HEK293 (cell line): ENCODE measurements around a stretch of chr18.

DNA sequence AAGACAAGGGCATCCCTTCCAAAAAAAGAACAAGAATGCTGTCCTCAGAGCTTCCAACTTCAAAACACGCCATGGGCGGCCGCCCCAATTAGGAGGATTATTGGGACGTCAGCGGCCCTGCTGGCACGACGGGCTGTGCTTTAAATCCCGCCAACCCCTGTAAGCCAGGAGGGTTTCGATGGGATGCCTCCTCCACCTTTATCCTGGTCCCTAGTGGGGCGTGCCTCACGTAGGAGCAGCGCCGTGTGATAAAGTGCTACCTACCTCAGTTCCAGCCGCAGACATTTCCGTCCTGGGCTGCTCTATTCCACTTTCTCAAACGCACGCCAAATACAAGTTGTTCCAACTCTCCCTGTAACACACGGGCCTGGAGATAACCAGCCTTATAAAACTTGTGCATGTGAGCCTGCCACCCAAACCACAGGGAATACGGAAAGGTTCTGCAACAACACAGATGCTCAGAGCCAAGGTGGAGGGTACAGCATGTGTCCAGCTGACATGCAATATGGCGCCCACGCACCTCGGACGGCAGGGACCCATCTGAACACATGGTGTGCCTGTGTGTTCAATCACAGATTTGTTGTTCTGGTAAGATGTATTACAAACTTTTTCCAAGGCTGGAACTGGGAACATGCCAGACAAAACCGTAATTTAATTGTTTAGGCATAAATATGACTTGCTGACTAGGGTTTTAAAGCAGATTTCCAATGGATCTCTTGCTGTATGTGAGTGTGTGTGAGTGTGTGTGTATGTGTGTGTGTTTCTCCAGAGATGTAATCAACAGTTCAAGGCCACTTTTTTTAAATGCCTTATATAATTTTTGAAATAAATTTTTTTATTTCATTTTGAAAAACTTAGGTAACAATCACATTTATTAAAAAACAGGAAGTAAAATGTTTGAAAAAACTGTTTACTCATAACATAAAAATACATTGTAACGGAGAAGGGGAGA is 47.6 kb downstream of the ZNF516 start:
- PRO-cap: no peak
- RRBS, 2 experiments: no CpG with 5 or more reads among the region's 25 CpGs

DNA sequence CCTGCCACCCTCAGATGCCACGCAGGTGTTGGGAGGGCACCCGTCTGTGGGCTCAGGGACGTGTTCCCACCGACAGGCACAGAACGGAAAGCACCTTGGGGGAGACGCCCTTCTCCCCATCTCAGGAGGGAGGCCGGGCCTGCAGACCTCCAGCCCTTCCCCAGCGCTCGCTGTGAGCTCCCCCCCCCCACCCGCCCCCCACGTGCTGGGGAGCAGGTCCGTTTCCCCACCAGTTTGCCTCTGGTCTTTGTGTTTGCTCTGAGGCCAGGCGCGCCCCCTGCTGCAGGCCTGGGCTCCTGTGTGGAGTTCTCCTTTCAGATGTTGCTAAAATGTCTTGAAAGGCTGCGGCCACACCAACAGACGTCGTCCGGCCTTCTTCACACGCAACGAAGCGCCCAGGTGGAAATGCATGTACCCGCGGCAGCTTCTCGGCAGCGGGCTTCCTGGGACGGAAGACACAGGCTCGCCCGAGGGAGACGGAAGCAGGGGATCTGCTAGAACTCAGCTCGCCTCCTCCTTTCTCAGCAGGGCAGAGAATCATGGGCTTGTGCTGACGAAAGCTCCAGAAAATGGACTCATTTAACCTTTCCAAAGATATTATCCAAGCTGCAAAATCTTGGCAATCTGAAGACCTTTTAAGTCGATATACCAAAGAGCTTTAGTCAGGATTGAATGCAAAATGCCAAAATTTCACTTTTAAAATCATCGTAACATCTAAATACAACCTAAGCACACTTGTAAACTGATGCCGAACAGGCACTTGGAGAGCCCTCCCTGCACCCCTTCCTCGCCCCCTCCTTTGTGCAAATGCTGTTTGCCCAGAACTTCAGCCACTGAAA is 125.3 kb upstream of the ZNF516 start:
- PRO-cap: bidirectional peak, plus-strand start at position 380 of the sequence, minus-strand start at position 174 of the sequence
- RRBS, 2 experiments: no CpG with 5 or more reads among the region's 35 CpGs

GRCh38 chr18:76686675-76686921 is 135.8 kb upstream of the ZNF236 start:
- PRO-cap: no peak
- RRBS, 2 experiments: no CpG with 5 or more reads among the region's 9 CpGs

DNA sequence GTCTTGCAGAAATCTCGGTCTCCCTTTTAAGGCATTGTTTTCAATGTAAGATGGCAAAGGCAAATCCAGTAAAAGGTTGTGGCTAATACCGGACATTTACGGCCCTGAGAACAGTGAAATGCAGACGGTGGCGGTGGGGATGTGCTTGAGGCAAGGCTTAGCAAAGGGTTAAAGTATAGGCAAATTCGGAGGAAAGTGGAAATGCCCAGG is 114.7 kb upstream of the ZNF236 start:
- PRO-cap: no peak
- RRBS, 2 experiments: no CpG with 5 or more reads among the region's 6 CpGs

- PRO-cap: no peak
- RRBS, 2 experiments: 87 to 100% methylated on average over 2 to 5 of the region's 36 CpGs
Measured at GRCh38 chr18:76955404-76956385, 133.3 kb downstream of the ZNF236 start.

- PRO-cap: no peak
- RRBS, 2 experiments: 81 to 89% methylated on average over 2 of the region's 24 CpGs
Measured at GRCh38 chr18:77056263-77057118, 76.1 kb downstream of the MBP start.

GRCh38 chr18:77064760-77065412 is 67.7 kb downstream of the MBP start:
- PRO-cap: no peak
- RRBS, 2 experiments: no CpG with 5 or more reads among the region's 5 CpGs

DNA sequence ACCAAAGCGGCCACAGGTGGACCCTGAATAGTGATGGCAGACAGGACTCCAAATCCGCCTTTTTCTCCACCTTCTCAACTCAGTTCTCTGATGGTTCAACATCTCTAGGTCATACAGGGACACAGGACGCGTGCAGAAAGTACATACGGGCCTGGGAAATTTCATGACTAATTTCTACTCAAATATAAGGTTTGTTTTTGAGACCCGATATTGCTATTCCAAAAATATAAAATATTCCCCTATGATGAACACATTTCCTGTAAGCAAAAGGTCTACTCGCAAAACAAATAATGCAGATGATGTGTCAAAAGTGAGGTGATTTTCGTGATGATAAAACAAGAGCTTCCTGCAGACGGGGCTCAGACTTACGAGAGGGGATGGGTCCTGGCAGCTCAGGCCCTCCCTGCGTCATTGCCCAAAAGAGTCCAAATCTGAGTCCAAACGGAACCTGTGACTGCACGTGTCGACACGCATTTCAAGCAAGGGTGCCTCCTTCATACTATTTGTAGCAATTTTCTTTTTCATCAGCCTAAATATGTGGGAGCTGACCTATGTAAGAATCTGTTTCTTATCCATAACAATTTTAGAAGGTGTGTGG is 62.7 kb downstream of the MBP start:
- PRO-cap: no peak
- RRBS, 2 experiments: no CpG with 5 or more reads among the region's 15 CpGs

GRCh38 chr18:77114273-77115391 is 18.0 kb downstream of the MBP start:
- PRO-cap: no peak
- RRBS, 2 experiments: no CpG with 5 or more reads among the region's 29 CpGs

DNA sequence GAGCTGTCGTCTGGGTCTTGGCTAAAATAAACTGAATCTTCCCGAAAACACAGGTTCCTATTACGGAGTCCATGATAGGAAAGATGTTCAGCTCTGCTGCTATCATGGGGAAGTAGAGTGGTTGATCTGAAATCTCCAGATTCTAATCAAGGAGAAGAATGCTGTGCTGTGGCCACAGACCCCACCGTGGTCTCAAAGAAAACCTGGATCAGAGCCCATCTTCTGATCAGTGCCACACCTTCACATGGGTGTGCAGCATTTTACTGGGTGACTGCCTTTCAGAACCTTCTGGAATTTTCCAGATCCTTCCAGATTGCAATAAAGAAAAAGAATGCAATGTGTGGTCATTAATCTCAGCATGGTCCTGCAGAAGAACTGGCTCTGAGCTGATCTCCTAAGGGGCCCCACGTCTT is 17.2 kb downstream of the MBP start:
- PRO-cap: no peak
- RRBS, 2 experiments: no CpG with 5 or more reads among the region's 5 CpGs

DNA sequence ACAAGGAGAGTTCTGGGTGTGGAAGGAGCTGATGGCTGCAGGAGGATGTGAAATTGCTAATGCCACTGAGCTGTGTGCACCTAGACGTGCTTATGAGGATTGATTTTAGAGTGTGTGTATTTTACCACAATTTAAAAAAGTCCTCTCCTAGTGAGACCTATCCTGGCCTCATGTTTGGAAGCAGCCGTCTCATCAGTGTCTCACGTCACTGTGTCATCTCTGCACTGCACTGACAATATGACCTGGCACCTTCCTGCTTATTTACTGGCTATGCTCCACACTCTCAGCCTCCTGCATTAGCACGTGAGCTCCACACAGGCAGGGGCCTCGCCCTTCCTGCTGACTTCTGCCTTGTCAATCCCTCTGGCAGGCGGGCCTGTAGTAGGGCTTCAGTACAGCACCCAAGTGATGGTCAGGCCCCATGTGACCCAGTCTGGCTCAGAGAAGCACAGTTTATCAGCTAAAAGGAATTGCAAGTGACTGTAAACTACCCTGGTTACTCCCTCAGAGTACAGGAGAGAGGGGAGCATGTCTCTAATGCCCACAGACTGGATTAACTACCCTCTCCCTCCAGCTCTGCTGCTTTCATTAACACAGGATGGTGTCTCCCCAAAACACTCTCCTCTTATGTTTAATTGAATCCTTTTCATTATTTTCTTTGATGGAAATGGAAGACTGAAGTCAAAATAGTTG is 8.2 kb upstream of the MBP start:
- PRO-cap: no peak
- RRBS, 2 experiments: no CpG with 5 or more reads among the region's 6 CpGs

DNA sequence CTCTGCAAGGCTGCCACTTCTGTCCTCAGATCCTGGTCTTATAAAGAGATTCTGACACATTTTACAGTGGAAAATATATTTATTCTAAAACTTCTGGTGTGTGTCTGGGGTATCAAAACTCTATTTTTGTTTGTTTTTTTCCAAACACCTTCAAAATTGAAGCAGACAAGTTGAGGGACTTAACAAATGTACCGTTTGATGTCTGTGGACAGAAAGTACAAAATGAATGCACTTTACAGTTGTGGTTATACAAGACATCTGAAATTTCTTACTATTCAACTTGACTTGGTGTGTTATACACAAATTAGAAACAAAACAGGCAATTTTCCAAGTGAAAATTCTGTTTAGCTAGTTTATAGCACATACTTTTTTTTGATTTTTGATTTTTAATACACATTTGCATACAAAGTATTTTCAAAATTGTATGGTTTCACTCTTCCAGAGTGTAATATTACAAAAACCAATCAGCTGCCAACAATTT is 823.1 kb upstream of the SALL3 start:
- PRO-cap: no peak
- RRBS, 2 experiments: no CpG with 5 or more reads among the region's 1 CpG

- PRO-cap: no peak
- RRBS, 2 experiments: 100% methylated on average over 3 of the region's 30 CpGs; no CpG with 5 or more reads in 1 of the 2 experiments
Measured at GRCh38 chr18:79146021-79146569, 76.9 kb downstream of the ATP9B start.

- PRO-cap: no peak
- RRBS, 2 experiments: no CpG with 5 or more reads among the region's 9 CpGs
Measured at GRCh38 chr18:79252241-79252859, 143.4 kb upstream of the NFATC1 start.

GRCh38 chr18:79252860-79253587 is 142.7 kb upstream of the NFATC1 start:
- PRO-cap: no peak
- RRBS, 2 experiments: 93 to 100% methylated on average over 3 of the region's 20 CpGs

DNA sequence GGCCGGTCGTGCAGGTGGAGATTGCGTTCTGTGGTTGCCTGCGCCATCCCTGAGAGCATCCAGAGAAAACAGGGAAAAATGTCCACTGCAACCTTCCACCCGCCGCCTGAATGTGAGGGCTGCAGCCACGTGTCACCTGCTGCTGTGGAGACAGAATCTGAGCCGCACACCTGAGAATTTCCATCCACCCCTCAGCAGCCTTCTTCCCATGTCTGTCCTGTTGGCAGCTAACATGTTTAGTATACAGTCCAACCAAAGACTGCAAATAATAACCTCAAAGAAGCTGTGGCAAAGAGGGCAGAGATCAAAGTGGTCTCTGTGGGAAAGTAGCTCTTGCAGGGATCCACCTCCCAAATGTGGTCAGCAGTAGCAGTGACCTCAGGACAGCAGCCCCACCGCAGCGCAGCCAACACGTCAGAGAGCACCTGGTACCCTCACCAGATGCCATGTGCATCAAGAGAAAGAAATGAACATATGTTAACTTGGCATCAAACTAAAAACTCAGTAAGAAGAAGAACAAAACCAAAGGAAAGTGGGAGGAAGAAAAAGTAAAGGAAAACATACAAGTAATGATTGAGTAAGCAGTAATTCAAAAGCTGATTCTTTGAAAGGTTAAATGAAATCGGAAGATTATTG is 79.4 kb upstream of the NFATC1 start:
- PRO-cap: no peak
- RRBS, 2 experiments: no CpG with 5 or more reads among the region's 12 CpGs

GRCh38 chr18:79354511-79355403 is 41.0 kb upstream of the NFATC1 start:
- PRO-cap: no peak
- RRBS, 2 experiments: no CpG with 5 or more reads among the region's 21 CpGs

DNA sequence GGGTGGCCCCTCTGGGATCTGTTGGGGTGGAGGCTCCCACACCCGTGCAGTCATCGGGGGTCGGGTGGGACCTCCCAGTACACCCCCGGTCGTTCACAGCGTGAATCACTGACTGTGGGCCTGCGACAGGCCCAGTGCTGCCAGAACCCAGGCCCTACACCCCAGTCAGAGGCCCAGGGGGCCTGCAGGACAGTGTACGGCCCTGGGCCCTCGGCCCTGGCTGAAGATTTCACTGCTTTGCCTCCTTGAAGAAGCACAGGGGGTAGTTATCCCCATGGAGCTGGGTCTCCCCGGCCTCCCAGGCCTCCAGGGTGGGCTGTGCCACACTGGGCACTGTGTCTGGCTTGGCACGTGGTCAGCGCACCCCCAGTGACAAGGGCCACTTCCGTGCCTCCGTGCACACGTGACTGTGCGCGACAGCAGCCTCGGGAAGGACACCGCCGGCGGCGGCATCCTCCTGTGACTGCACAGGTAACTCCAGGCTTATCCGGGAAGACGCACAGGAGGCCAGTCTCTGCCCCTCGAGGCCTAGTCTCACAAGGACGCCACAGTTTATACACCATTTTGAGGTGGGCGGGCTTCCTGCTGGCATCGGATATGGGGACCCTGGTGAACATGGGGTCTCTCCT is 6.1 kb downstream of the NFATC1 start:
- PRO-cap: no peak
- RRBS, 2 experiments: no CpG with 5 or more reads among the region's 28 CpGs

GRCh38 chr18:79453821-79454619 is 58.3 kb downstream of the NFATC1 start:
- PRO-cap: no peak
- RRBS, 2 experiments: no CpG with 5 or more reads among the region's 25 CpGs

- PRO-cap: no peak
- RRBS, 2 experiments: no CpG with 5 or more reads among the region's 34 CpGs
Measured at GRCh38 chr18:79526917-79527854, 131.5 kb downstream of the NFATC1 start.